BE2C (cell line): ENCODE measurements around a stretch of chr12.

GRCh38 chr12:120843382-120844142, 60.6 kb downstream of the SPPL3 start:
- RRBS: no CpG with 5 or more reads among the region's 14 CpGs

DNA sequence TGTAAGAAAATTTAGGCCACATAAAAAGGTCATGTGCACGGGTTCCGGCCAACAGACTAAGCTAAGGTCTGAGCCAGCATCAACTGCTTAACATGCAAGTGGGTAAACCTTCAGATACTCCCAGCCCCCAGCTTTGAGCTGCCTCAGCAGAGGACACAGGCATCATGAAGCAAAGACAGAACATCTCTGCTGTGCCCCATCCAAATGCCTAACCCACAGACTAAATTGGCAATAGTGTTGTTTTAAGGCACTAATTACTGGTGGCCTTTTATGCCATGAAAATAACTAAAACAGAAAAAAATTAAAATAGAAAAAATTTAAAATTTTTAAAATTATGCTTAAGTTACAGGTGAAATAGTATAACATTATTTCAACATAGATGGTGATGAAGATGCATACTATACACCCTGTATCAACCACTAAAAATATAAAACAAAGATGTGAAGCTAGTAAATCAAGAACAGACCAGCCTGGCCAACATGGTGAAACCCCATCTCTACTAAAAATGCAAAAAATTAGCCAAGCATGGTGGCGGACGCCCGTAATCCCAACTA, 29.1 kb downstream of the SPPL3 start:
- RRBS: no CpG with 5 or more reads among the region's 5 CpGs

DNA sequence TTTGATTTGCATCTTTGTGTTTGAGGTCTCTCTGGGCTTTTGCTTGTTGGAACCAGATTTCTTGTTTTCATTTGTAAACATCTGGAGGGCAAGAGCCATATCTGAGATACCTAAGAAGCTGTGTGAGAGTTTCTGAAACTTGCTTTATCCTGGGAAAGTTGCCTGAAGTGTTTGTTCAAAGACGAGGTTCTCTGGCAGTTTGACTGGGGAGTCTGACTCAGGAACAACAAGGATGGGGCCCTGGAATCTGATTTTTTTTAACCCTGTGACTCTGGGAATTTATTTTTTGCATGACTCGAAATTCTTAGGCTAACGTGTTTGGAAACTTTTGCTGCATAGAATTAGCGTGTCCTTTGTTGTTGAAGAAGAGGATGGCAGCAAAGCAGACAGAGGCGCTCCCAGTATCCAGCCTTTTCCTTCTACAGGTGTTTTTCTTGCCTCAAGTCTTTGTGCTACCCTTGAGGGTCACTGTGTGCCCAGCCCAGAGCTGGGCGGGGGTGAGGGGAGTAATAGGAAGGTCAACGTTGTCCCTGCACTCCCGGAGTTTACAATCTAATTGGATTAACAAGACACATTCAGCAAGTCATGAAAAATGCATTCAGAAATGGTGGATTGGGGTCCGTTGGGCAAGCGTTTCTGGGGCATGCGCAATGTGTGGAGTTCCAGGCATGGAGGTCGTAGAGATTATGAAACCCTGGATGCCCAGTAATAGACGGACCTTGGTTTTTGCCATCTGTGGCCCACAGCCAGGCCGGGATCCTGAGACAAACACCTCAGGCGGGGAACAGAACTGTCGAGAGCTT, 11.0 kb upstream of the HNF1A start:
- RRBS: no CpG with 5 or more reads among the region's 16 CpGs

GRCh38 chr12:120999396-120999948, 16.8 kb downstream of the C12orf43 start:
- RRBS: 44% methylated on average over 4 of the region's 13 CpGs

DNA sequence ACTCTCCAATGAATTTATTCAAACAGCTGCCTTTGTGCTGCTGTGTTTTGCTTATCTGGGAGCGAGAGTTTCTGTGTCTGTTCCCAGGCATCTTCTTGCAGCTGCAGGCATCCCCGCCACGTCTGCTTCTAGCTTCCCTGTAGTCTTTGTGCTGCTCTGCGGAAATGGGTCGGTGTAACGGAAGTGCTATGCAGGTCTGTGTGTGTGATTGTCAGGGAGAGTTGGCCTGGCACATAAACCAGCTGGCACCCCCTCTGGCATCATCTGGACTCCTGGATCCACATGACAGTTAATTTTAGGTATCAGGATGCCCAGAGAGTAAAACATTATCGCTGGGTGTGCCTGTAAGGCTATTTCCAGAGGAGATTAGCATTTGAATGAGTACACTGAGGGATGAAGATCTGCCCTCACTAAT, 9.4 kb upstream of the OASL start:
- RRBS: no CpG with 5 or more reads among the region's 7 CpGs

DNA sequence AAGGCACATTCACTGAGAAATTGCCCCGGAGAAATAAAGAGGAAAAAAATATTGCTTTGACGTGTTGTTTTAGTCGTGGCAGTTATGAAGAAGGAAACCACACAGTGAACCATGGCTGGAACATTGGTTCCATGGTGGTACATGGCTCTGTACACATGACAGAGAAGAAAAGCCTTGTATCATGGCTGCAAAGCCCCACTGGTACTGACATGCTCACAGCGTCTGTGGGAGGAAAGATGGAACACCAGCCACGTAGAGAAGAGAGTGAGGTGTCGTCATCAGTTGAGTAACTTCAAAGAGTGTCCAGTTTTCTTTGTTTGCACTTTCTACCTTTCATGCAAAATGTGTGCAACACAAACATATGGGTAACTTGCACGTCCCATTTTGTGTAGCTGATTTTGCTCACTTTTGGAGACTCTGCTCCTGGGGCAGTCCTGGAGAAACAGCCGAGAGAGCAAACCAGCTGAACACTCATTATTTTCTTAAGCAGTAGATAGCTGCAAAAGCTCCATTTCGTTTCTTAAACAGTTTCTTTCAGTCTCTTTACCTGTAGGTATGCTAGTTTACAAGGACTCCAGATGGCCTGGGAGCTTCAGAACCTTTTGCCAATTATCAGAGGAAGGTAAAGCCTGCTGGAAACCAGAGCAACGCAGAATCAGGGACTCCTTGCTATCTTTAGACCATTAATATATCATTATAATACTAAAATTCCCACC, 6.3 kb upstream of the P2RX7 start:
- RRBS: 77% methylated on average over 1 of the region's 10 CpGs

GRCh38 chr12:121196841-121197444, 13.0 kb upstream of the P2RX4 start:
- RRBS: no CpG with 5 or more reads among the region's 9 CpGs

GRCh38 chr12:121217076-121217614, 7.2 kb downstream of the P2RX4 start:
- RRBS: no CpG with 5 or more reads among the region's 9 CpGs

- RRBS: no CpG with 5 or more reads among the region's 8 CpGs
These were observed 20.8 kb downstream of the P2RX4 start for GRCh38 chr12:121230750-121231014.

DNA sequence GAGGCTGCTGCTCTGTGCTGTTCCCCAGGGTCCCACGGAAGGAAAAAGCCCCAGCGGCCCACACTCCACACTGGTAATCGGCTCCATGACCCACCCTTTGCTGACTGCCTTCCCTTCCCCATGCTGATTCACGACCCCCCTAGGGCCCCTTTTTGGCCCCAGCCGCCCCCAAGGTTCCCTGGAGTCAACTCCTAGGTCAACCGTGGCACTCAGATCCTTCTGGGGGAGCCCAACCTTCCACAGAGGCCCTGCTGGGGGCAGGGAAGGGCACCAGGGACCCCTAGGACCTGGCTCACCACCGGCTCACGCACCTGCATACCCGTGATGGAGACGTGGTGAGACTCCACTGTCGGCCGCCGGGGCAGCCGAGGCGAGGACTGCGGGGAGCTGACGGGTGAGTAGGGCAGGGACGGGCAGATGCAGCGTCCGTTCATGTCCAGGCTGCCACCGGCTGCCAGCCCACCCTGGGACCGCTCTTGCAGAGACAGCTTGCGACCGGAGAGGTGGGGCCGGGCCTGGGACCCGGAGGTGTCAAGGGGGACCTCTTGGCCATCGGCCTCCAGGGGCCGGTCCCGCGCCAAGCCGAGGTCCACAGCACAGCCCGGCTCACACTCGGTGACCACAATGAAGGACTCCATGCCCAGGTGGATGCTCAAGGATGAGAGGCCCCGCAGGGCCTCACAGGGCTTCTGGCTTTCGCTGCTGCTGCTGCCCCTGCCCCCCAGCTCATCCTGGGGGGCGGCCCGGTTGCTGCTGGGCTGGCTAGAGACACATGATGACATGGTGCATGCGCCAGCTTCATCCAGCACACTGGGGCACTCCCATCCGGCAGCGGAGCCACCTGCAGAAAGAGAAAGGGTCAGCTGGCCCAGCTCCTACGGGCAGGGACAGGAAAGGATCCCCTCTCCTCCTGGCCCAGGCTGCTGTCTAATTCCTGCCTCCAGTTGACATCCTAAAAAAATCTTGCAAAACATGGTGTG, 22.5 kb downstream of the CAMKK2 start:
- RRBS: 95% methylated on average over 26 of the region's 41 CpGs

GRCh38 chr12:121345596-121346296, 6.5 kb downstream of the ANAPC5 start:
- RRBS: no CpG with 5 or more reads among the region's 5 CpGs

DNA sequence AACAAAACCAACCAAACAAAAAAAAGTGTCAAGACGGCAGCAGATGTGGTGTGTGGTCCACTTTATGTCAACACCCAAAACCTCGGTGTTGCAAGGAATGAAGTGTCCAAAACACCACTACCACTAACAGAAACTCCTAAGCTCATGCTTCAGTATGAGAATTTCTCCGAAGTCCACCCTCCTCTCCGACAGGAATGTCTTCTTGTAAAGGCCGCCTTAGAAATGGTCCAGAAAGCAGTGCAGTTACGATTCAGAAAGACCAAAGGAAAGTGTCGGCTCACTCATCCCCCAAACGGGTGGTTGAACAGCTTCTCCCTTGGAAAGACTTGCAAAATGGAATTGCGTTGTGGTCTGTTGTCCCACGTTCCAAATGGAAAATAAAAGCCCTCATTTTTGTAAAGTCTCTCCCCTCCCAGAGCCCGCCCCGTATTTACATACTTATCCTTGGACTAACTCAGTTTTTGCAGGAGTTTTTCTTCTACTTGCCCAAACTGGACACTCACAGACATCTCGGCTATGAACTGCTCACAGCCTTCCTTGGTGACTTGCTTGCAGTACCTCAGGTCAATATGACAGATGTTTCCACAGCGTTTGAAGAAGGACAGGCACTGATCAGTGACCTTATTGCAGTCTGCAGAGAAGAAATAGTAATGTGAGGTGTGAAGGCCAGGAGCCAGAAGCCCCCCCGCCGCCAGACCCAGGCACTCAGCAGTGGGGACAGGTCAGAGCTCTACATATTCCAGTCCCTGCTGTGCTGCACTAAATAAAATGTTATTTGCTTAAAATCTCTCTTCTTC, 30.1 kb downstream of the RNF34 start:
- RRBS: no CpG with 5 or more reads among the region's 16 CpGs

DNA sequence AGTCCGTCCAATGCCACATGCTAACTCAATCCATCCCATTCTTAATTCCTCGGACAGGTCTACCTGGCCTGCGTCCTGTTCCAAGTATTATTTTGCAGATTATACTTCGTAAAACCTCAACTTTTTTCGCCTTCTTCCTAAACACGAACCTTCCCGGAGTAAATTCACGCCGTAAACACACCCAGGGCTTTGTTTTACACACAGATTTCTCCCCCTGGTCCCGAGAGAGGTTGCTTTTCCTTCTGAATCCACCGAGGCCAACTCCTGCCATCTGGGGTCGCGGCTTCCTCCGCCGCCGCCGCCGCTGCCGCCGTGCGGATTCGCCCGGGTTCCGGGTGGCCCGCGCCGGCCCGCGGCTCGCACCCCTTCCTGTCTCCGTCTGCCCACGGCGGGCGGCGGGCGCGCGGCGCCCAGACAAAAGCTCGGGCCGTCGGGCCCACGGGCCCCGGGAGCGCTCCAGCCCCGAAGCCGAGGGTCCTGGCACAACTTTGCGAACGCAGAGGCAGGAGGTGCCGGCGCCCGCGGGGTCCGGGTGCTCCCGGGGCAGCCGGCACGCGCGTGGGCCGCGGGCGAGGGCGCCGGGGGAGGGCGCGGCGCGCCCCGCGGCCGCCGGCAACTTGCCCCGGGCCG, 66.4 kb downstream of the RNF34 start:
- RRBS: 2% methylated on average over 16 of the region's 74 CpGs

DNA sequence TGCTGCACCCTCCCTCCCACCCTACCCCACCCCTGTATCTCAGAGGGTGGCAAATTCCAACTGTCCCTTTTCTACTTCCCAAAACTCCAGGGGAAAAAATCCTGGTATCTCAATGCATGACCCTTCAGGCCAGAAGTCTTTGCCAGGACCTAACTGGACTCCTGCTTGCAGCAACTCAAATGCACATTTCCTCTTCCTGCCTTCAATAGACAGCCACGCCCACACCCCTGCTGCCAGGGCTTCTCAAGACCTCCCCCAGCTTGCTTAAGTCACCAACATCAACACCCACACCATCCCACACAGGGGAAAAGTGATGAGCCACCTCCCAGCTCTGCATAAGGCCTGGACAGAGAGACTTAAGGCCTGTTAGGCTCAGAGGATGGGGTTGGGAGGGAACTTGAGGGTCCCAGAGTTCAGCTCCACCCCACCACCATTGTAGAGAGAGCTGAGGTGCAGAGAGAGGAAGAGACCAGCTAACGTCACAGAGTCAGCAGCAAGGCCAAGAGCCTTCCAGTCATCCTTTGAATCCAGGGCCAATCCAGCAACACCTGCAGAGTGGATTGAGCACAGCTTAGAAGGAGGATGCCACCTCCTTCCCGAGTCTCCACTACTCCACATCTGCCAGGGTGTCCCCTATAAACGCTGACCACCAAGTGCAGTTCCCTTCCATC, 50.2 kb downstream of the KDM2B start:
- RRBS: no CpG with 5 or more reads among the region's 4 CpGs

- RRBS: 92% methylated on average over 4 of the region's 11 CpGs
These were observed 6.7 kb downstream of the KDM2B start for GRCh38 chr12:121574083-121574514.

DNA sequence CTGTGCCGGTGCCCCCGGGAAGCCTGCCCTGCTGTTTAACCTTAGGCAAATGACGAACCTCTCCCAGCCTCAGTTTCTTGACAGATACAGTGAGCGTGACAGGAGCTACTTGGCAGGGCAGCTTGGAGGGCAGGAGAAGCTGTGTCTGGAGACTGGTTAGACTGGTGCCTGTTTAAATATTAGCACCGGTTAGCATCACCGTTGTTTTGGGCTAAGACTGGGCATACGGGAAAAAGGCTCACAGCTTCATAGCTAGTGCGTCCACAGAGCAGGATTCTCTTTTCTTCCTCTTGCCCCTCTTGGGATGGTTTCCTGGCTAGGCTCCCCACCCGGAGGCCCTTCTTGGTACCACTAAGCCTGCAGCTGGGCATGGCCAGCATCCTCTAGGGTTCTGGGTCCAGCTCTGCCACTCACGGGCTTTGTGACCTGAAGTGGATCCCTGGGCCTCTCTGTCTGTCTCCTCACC, 38.6 kb downstream of the RHOF start:
- RRBS: no CpG with 5 or more reads among the region's 10 CpGs

GRCh38 chr12:121775380-121776542, 17.7 kb downstream of the RHOF start:
- RRBS: no CpG with 5 or more reads among the region's 41 CpGs

DNA sequence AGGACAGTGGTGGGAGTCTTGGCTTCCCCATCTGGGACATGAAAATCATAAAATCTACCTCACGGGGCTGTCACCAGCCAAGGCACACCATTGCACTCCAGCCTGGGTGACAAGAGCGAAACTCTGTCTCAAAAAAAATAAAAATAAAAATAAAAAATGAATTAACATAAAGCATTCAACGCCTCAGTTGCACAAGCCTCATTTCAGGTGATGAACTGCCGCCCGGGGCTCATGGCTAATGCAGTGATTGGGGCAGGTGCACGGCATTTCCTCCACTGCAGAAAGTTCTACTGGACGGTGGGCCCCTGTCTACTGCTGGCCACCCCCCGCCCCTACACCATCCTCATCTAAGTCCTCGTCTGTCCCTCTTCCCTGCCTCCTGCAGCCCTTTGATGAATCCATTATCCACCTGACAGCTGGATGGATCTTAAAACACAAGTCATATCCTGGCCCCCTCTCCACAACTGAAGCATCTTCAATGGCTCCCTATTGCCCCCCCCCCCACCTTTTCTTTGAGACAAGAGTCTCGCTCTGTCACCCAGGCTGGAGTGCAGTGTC, 10.6 kb downstream of the RHOF start:
- RRBS: no CpG with 5 or more reads among the region's 10 CpGs

DNA sequence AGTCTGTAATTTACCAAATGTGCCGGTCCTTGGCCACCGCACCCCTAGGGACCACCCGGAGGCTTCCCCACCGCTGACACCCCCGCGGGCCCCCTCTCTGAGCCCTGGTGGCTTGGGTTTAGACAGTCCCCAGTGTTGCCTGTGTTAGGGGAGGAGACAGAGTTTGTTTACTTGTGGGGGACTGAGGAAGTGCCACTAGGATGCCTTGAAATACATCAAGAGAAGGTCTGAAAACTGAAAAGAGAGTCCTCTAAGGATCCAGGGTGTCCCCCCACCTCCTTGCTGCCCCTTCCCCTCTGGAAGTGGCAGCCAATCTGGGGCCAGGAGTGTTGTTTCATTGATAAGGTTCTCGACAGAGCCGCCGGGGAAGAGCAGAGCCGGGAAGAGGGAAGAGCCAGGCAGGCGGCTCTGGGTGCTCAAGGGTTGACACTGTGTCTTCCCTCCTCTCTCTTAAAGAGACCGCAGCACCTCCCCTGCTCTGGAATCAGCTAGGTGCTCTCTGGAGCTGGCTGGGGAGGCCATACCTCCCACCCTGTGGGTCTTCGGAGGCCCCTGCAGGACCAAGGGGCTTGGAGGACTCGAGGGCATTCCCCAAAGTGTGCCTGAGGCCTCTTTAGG, 2.6 kb downstream of the SETD1B start:
- RRBS: 3% methylated on average over 3 of the region's 14 CpGs

DNA sequence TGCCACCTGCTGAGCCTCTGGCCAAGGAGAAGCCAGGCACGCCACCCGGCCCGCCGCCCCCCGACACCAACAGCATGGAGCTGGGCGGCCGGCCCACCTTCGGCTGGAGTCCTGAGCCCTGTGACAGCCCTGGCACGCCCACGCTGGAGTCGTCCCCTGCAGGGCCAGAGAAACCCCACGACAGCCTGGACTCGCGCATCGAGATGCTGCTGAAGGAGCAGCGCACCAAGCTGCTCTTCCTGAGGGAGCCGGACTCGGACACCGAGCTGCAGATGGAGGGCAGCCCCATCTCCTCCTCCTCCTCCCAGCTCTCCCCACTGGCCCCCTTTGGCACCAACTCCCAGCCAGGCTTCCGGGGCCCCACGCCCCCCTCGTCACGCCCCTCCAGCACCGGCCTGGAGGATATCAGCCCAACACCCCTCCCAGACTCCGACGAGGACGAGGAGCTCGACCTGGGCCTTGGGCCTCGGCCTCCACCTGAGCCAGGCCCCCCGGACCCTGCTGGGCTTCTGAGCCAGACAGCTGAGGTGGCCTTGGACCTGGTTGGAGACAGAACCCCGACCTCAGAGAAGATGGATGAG, 6.5 kb downstream of the SETD1B start:
- RRBS: 84% methylated on average over 15 of the region's 31 CpGs